Upper lobe of left lung (tissue), 5 donors: ENCODE measurements around the gene PCGF3.

DNA sequence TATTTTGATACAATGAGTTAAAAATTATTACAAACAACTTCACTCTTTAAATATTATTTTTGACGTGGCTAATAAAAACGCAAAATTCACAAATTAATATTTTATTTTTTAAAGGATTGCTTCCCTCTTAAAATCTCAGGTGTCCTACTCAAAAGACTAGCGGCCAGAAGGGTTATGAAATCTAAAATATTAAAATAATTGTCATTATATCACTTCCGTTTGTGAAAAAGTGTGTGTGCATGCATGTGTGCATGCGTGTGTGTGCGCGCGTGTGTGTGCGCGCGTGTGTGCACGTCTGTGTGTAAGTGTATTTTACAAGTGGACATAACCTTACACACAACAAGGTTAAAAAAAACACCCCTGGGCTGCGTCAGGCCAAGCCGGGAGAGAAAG, 390 bp upstream of the ZNF595 start:
- PRO-cap, 2 experiments = no peak in any of the 2 experiments
- RAMPAGE, long total RNA, 4 experiments = no peak in any of the 4 experiments

DNA sequence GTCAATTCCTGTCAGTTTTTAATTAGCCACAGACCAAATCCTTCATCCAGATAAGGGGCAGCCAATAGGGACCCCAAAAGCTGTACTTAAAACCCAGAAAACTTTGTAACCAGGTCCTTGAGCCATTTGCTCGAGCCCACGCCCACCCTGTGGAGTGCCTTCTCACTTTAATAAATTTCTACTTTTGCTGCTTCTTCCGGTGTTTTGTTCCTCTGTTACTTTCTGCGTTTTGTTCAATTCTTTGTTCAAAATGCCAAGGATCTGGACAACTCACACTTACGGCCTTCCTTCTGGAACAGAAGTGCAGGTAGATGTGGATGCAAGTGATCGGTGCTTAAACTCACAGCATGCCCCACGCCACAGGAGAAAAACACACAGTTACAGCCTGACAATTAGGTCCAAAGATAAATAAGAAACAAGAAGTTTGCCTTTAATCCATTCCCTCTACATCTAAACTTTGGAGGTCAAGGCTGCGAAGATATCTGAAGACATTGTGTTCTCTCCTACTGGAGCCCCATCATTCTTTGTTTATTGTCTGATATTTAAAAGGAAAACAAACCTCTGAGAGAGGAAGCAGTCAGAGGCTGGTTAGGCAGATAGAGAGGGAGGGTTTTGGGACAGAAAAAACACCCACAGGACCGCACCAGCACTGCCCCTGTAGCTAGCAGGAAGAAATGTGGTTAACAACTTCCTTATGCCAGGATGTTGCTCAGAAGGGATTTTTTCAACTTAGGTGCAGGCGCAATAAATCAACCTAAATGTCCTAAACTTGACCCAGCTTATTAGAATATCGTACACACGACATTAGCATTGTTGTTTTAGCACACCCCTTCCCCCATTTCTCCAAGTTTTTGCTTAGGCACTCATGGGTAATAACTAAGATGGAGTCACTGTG, 3.1 kb upstream of the ZNF718 start:
- PRO-cap, 2 experiments = no peak in any of the 2 experiments
- RAMPAGE, long total RNA, 4 experiments = no peak in any of the 4 experiments

DNA sequence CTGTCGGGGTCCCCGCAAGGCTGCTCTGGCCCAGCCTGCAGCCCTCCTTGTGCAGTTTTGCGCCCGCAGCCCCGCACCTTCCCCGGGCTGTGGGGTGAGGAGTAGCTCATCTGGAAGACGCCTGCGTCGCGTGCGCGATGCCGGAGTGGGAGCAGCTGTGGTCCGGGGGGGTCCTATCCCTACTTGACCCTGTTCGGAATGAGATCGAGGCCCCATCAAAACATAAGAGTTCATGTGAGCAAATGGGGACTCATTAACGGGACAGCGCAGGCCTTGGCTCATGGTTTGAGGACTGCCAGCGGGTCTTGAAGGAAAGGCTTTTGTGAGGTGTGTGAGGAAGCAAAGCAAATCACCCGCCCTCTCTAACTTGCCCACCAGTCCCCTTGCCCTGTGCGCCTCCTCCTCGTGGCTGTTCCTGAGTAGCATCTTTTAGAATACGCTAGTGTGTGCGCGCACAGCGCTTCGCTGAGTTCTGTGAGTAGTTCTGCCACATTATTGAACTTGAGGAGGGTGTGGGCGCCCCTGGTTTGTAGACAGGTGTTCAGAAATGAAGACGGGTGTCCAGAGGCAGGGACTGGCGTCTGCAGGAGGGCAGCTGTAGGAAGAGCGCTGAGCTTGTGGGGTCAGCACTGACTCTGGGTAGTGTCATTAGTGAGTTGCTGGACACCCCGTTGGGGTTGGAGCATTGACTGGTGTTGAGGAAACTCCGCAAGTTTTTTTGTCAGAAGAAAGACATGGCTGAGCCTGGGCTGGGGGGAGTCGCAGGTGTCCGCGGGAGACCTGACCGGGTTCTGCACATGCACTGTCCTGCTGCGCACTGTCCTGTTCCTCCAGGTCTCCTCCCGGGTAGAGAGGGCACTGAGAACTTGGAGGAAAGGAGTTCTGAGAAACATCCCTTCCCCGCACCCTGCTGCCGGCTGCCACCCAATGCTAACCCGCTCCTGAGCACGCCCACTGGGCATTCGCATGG, 88.9 kb downstream of the ZNF718 start:
- PRO-cap, 2 experiments = peak in 1 of 2 experiments; most common minus-strand start position 294 of the sequence (in 1)
- RAMPAGE, long total RNA, 4 experiments = no peak in any of the 4 experiments

DNA sequence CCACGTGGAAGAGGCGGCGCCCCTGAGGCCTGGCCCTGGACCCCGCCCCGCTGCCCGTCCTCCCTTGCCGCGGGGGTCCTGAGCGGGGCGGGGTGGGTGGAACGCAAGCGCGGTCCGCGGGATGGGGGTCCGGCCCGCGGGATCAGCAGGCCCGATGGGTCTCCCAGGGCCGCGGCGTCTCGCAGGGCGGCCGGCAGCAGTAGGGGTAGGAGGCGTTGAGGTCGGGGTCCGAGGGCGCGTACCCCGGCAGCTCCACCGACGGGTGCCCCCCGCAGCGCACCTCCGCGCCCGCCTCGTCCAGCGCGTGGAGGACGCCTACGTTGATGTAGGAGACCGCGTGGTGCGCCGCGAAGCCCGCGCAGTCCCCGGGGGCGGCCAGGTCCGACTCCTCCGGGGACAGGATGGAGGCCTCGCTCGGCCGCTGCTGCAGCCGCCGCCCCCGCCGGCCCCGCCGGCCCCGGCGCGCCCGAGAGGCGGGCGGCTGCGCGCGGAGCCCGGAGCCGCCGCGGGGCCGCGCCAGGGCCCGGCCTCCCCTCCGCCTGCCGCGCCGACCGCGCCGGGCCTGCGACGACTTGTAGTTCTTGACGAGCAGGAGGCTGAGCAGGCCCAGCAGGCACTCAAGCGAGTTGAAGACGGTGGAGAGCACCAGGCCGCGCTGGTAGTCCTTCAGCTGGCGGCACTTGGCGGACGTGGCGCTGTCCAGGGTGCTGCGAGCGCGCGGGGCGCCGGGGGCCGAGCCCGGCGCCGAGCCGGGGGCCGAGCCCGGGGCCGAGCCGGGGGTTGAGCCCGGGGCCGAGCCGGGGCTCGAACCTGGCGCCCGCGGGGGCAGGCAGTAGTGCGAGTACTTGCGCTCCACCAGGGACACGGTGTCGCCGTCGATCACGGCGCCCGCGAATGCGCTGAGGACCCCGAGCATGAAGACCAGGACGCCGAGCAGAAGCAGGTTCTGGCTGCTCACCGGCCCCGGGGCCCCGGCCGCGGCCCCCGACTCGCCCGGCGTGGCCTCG, 1.0 kb downstream of the TMEM271 start:
- PRO-cap, 2 experiments = no peak in any of the 2 experiments
- RAMPAGE, long total RNA, 4 experiments = no peak in any of the 4 experiments

GRCh38 chr4:577441-578412, 1.6 kb upstream of the TMEM271 start:
- PRO-cap, 2 experiments = no peak in any of the 2 experiments
- RAMPAGE, long total RNA, 4 experiments = no peak in any of the 4 experiments

- PRO-cap, 2 experiments = no peak in any of the 2 experiments
- RAMPAGE, long total RNA, 4 experiments = no peak in any of the 4 experiments
These were observed 3.5 kb downstream of the MYL5 start for GRCh38 chr4:677849-678321.

DNA sequence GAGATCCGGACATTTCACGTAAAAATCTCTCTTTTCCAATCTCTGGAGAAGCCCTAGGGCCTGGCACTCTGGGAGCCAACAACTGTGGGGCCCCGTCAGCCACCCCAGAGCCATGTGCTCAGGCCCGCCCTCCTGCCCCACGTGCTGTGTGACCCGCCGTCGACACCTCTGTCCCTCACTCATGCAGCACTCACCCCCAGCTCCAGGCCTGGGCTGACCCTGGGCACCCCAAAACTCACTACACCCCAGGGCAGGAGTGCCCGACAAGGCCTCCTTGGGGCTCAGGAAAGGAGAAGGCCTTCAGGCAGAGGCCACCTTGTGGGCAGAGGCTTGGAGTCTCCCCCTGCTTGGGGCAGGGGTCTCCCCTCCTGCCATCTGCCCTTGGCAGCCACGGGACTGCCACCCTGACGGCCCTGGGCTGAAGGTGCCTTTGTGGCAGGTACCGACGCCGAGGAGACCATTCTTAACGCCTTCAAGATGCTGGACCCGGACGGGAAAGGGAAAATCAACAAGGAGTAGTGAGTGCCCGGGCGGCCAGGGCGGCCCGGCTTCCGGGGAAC, 5.8 kb downstream of the MYL5 start:
- PRO-cap, 2 experiments = no peak in any of the 2 experiments
- RAMPAGE, long total RNA, 4 experiments = start-site peak on the plus strand in 1 of 4 experiments, centred at position 357 of the sequence, 7 reads per replicate

DNA sequence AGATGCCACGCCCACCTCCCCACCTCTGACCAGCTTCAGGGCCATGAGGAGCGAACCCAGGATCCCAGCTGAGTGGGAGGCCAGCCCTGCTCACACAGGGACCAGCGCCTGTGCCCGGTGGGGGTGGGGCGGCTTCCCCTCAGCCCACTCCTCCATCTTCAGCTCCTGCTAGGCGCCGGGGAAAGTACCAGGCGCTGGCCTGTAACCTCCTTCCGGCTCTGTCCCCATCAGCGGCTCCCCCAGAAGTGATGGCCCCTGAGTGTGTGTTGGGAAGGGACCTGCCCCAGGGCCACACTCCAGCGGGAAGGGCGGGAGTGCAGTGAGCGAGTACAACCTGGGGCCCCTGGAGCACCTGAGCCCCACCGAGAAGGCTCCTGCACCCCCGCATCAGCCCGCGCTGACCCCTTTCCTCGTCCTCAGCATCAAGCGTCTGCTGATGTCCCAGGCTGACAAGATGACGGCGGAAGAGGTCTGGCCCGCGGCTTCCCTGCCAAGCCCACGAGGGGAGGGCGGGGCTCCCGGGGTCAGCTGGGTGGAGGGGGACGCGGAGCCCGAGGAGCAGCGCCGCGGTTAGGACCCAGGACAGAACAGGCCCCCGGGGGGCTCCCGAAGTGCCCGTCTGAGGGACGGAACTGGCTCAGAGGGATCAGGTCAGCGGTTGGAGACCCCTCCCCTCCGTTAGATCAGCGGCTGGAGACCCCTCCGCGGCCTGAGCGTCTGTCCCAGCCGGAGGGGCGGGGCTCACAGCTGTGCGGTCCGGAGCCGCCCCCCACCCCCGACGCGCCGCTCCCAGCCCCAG, 6.5 kb downstream of the MYL5 start:
- PRO-cap, 2 experiments = peak in 1 of 2 experiments; most common plus-strand start position 535 of the sequence (in 1); most common minus-strand start position 459 of the sequence (in 1)
- RAMPAGE, long total RNA, 4 experiments = start-site peak on the plus strand in 2 of 4 experiments, centred at positions 493 to 524 of the sequence, 6 to 8 reads per replicate; start-site peak on the minus strand in 1 of 4 experiments, centred at position 472 of the sequence, 12 reads per replicate

- PRO-cap, 2 experiments = no peak in any of the 2 experiments
- RAMPAGE, long total RNA, 4 experiments = no peak in any of the 4 experiments
These were observed 3.1 kb upstream of the PCGF3 start for GRCh38 chr4:702377-703175.

DNA sequence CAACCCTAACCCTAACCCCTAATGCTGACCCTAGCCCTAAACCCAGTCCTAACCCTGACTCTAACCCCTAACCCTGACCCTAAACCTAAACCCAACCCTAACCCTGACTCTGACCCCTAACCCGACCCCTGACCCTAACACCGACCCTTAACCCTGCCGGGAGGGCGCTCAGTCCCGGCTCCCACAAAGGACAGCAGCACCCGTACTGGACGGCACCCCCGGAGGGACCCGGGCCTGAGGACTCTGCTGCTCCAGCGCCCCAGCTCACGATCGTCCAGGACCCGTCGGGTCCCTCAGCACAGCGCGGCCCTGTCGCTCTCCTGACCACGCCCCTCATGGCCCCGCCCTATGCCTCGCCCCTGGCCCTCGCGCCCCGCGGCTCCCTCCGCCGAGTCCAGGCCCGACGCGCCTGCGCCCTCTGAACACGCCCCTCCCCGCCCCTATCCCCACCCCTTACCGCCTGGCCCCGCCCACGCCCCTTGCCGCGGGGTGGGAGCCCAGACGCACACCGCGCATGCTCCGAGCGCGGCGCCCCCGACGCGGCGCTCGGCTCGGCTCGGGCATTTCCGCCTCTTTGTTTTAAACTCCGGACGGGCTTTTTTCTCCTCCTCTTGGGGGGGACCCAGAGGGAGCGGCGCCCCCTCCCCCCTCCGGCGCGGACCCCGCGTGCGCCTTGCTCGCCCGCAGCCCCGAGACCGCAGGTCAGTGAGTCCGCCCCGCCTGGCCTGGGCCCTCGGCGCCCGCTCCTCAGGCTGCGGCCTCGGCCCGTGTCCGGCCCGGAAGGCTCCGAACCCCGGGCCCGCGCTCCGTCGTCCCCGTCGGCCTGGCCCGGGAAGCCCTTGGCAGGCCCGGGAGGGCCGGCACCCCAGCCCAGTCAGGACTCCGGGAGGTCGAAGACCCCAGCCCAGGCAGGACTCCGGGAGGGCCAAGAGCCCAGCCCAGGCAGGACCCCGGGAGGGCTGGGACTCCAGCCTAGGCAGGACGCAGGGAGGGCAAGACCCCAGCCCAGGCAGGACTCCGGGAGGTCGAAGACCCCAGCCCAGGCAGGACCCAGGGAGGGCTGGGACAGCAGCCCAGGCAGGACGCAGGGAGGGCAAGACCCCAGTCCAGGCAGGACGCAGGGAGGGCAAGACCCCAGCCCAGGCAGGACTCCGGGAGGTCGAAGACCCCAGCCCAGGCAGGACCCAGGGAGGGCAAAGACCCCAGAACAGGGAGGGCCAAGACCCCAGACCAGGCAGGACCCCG, at the start of gene PCGF3:
Gene PCGF3, plus strand, starts transcription at position 563 of the 1,245 bp plus-strand sequence.
- PRO-cap, 2 experiments = peak in 2 of 2 experiments; most common plus-strand start position 515 of the sequence (in 2); most common minus-strand start position 286 of the sequence (in 1)
- RAMPAGE, long total RNA, 4 experiments = start-site peak on the plus strand in 4 of 4 experiments, centred at positions 518 to 548 of the sequence, 26 to 328 reads per replicate

DNA sequence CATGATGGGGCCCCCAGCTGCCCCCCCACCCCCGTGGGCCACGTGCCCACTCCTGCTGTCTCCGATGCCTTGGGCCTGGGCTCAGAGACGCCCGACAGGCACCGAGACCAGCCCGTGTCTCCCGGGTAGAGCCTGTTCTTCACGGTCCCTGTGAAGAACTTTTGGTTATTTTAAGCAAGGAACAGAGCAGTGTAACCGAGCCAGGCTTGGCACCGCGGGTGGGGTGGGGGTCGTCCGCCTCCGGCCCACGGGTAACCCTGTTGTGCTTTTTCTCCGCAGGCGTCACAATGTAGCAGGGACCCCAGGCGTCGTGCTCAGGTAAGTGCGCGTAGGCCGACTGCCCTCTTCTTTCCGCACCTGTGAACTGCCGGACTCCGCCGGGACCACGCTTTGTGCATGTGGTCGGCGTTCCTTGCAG, 24.7 kb downstream of the PCGF3 start:
- PRO-cap, 2 experiments = no peak in any of the 2 experiments
- RAMPAGE, long total RNA, 4 experiments = start-site peak on the plus strand in 1 of 4 experiments, centred at position 296 of the sequence, 22 reads per replicate

DNA sequence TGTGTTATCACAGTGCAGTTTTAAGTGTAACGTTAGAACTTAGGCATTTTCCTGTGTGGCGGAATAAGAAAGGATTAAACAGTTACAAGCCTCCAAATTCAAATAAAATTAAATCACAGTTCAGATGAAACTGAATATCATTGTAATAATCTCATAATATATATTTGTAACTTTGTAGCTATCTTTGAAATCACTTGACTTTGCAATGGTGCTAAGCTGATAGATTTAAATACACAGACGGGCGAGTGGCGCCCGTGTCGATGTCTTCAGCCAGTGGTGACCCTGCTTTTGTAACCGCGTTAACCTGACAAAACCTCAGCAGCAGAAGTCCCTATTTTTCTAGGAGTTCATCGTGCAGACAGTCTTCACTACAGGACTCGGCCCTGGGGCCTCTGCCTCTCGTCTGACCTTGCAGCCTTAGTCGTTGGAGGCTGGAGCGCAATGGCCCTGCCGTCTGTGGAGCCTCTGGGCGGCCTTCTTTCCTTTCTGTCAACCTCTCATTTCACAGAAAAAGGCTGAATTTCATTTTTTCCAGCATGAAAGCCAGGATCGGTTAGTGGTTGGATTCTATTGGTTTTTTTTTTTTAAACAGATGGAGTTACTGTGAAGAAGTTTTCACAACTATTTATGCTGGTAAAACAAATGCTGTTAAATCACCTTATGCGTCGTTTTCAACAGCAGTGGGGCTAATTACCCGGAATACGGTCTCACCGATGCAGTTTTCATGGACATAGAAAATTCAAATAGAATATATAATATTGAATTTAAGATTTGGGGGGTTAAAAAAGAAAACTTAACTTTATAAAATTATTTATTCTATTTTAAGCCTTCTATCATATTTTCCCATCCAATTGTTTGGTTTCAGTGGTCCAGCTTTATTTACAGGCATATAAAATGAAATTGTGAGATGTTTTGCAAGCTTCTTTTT, 57.8 kb downstream of the CPLX1 start:
- PRO-cap, 2 experiments = no peak in any of the 2 experiments
- RAMPAGE, long total RNA, 4 experiments = no peak in any of the 4 experiments

- PRO-cap, 2 experiments = no peak in any of the 2 experiments
- RAMPAGE, long total RNA, 4 experiments = no peak in any of the 4 experiments
These were observed 42.8 kb downstream of the GAK start for GRCh38 chr4:889406-889675.

GRCh38 chr4:924137-924407, 8.0 kb downstream of the GAK start:
- PRO-cap, 2 experiments = no peak in any of the 2 experiments
- RAMPAGE, long total RNA, 4 experiments = no peak in any of the 4 experiments

GRCh38 chr4:925988-926237, 6.2 kb downstream of the GAK start:
- PRO-cap, 2 experiments = no peak in any of the 2 experiments
- RAMPAGE, long total RNA, 4 experiments = no peak in any of the 4 experiments

DNA sequence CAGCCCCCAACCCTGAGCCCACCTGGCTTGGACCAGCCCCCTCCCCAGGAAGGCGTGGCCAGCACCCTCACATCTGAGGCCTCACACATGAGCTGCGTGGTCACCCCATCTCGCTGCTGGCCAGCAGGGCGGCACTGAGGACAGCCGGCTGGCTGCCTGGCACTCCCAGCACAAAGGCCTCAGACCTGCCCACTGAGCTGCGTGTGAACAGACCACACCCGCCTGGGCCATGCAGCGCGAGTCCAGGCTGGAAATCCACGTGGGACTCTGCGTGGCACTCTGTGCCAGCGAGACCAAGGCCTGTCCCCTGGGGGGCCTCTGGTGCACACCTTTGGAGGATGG, 10.0 kb downstream of the DGKQ start:
- PRO-cap, 2 experiments = no peak in any of the 2 experiments
- RAMPAGE, long total RNA, 4 experiments = no peak in any of the 4 experiments

DNA sequence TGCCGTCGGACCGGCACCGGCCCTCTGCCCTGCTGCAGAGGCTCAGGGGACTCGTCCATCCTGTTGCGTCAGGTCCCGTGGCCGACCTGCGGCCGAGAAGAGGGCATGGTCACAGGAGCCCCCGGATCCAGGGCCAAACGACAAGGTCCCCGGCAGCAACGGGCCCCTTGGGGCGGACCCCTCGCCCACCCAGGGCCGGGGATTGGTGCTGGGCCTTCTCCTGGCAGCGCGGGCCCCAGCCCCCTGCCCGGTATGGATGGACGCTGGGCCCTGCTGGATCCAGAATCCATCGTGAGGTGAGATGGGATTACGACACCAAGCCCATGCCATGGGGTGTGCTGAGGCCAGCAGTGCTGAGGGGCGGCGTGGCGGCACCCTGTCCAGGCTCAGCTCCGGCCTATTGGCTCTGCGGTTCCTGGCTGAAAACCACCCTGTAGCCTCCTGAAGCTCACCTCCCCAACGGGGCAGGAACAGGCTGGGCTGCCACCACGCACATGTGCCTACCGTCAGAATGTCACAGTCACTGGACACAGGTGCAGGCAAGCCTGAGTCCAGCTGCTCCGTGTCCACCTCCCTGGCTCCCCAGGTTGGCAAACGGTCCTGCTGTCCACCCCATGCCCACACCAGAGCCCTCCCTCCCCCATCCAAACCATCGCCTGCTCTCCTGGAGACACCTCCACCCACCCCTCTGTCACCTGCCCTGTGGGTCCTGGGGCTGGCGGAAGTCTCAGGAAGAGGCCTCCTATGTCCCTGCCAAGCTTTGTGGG, 1.4 kb downstream of the SLC26A1 start:
- PRO-cap, 2 experiments = peak in 1 of 2 experiments; most common minus-strand start position 373 of the sequence (in 1)
- RAMPAGE, long total RNA, 4 experiments = no peak in any of the 4 experiments

DNA sequence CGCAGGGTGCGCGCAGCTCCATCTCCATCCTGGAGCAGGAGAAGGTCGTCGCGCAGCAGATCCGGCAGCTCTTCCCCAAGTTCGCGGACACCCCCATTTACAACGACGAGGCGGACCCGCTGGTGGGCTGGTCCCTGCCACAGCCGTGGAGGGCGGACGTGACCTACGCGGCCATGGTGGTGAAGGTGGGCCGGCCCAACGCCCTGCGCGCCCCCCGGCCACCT, 8.7 kb upstream of the SLC26A1 start:
- PRO-cap, 2 experiments = peak in 1 of 2 experiments; most common plus-strand start position 105 of the sequence (in 1)
- RAMPAGE, long total RNA, 4 experiments = no peak in any of the 4 experiments

DNA sequence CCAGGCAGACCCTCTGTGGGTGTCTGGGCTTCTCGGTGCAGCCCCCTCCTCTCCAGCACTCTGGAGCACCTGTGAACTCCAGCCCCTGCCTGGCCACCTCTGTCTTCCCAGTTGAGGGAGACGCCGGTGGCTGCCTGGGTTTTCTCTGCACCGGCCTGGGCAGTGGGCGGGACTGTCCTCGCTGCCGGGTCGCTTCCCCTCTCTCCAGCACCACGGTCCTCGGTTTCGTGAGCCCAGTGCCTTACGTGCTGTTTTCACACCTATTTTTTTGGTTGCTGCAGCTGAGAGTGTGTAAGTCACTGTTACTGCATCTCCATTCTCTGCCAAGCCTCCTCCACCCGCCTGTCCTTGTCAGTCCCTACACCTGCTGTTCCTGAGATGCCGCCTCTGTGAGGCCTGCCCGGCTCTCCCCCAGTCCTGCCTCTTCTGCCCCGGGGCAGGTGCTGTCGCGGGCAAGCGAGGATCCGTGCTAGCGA, 2.5 kb upstream of the FGFRL1 start:
- PRO-cap, 2 experiments = no peak in any of the 2 experiments
- RAMPAGE, long total RNA, 4 experiments = no peak in any of the 4 experiments

- PRO-cap, 2 experiments = peak in 2 of 2 experiments; most common plus-strand start chr4:1009936 (in 2)
- RAMPAGE, long total RNA, 4 experiments = no peak in any of the 4 experiments
These were observed 1.5 kb upstream of the FGFRL1 start for GRCh38 chr4:1009816-1010428.